Cardiac atrium fibroblast (primary cell): Measurements from ENCODE around the genes DUSP28 and ANO7.

DNA sequence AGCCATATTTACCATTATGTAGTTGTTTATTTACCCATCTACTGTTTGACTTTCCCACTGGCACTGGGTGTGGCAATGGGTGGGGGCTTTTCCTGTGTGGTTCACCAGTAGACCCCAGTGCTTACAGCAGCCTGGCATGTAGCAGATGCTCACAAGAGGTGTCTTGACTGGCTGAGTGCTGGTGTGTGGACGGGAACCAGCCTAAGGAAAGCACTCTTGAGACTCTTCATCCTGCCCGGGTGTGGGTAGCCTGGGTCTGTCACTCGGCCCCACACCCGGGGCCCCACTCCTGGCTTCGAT, 78.3 kb downstream of the HDAC4 start:
- RAMPAGE, long total RNA = no peak

DNA sequence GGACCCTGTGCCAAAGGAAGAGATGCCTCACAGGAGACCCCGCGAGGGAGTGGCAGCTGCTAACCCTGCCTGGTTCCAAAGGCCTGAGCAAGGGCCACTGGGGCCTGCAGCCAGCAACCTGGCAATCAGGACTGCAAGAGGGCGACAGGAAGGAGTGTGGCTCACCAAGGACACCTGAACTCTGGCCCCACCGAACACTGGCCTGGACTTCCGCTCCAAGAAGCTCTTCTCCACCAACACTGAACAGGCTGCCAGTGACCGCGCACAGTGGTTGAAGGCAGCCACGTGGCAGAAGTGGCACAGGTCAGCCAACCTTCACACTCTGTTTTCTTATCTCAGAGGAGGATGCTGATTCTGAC, 70.5 kb downstream of the HDAC4 start:
- RAMPAGE, long total RNA = no peak

- RAMPAGE, long total RNA = no peak
Observed at GRCh38 chr2:239331225-239332114, 69.3 kb downstream of the HDAC4 start.

GRCh38 chr2:239352060-239352990, 48.5 kb downstream of the HDAC4 start:
- RAMPAGE, long total RNA = no peak

GRCh38 chr2:239391840-239392075, 9.1 kb downstream of the HDAC4 start:
- RAMPAGE, long total RNA = no peak

DNA sequence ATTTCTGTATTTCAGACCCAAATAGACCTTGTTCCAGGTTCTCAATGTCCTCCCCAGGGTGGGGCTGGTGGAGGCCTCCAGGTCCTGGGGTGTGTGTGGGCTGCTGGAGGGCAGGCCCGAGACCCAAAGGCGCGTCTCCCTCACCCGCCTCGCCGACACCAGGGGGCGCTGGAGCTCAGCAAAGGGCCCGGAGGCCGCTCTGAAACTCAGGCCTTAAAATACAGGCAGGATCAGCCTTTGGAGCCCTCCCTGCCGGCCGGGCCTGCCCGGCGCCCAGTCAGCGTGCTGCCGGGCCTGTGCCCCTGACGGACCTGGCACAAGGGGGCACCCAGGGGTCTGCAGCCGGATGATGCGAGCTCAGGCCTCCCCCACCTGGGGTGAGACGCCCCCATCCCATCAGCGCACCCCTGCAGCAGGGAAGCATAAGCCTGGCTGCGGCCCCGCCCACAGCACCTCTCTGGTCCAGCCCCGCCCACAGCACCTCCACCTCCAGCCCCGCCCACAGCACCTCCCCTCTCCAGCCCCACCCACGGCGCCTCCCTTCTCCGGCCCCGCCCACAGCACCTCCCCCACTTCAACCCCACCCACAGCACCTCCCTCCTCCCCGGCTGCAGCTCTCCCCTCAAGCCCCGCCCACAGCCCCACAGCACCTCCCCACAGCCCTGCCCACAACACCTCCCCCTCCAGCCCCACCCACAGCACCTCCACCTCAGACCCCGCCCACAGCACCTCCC, 92.6 kb upstream of the OTOS start:
- RAMPAGE, long total RNA = no peak

GRCh38 chr2:240237438-240237977, 97.0 kb upstream of the OTOS start:
- RAMPAGE, long total RNA = no peak

DNA sequence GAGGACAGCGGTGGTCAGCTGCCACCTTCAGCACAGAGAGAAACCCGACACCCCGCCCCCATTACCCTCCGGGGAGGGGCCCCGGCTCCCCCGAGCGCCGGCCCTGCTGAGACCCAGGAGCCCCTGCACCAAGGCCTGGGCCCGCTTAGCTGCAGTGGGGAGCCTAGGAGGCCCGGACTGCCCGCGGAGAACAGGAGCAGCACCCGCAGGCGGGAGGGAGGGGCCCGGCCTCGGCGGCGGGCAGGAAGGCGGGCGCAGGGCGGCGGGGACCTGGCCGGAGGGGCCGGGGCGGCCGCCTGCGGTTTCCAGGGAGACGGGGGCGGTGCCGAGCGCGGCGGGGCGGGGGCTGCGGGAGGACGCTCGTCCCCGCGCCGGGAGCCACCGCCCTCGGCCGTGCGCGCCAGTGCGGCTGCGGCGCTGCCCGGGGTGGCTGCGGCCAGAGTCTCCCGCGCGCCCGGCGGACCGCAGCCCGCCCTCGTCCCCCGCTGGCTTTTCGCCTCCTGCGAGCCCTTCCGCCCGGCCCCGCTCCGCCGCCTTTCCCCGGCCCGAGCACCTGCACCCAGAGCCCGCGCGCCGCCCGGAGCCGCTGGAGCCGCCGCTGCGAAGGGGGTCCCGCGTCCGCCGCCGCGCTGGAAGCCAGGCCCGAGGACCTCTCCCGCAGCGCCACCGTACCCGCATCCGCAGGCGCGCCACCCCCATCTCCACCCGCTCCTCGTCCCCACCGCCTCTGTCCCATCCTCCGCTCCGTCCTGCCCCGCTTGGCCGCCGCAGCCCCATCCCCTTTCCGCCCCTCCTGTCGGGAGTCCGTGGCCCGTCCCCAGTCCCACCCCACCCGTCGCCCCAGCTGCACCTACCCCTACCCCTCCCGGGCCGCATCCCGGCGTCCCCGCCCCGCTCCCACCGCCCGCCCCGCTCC, 17.2 kb downstream of the GPC1 start:
- RAMPAGE, long total RNA = no peak

- RAMPAGE, long total RNA = no peak
Observed at GRCh38 chr2:240455589-240457092, 20.7 kb downstream of the GPC1 start.

- RAMPAGE, long total RNA = no peak
Observed at GRCh38 chr2:240560061-240561140, at the start of gene DUSP28. Gene DUSP28, plus strand, starts transcription at chr2:240560357.

GRCh38 chr2:240567455-240567685, 914 bp upstream of the RNPEPL1 start:
- RAMPAGE, long total RNA = no peak

DNA sequence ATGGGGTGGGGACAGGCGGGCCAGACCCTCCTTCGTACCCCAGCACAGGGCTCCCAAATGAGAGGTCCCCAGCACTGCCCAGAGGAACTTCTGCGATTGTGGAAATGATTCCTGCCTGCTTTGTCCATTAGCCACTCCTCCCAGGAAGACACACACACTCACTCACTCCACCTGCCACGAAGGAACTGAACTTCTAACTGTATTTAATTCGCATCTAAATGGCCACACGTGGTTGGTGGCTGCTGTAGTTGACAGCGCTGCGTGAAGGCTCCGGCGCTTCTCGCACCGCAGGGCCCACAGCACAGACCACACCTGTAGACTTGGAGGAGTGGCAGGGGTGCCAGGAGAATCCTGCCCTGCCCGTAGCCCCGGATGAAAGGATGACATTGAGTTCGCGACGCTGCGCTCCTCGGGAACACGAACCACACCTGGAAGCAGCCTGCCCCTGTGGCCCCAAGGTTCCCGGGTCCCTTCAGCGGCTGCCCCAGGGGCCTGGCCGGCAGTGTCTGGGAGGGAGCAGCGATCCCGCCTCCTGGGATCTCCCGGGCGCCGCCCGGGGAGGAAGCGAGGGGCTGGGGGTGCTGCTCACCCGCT, 501 bp upstream of the RNPEPL1 start:
- RAMPAGE, long total RNA = no peak

GRCh38 chr2:240619448-240620197, 5.7 kb upstream of the GPR35 start:
- RAMPAGE, long total RNA = no peak

DNA sequence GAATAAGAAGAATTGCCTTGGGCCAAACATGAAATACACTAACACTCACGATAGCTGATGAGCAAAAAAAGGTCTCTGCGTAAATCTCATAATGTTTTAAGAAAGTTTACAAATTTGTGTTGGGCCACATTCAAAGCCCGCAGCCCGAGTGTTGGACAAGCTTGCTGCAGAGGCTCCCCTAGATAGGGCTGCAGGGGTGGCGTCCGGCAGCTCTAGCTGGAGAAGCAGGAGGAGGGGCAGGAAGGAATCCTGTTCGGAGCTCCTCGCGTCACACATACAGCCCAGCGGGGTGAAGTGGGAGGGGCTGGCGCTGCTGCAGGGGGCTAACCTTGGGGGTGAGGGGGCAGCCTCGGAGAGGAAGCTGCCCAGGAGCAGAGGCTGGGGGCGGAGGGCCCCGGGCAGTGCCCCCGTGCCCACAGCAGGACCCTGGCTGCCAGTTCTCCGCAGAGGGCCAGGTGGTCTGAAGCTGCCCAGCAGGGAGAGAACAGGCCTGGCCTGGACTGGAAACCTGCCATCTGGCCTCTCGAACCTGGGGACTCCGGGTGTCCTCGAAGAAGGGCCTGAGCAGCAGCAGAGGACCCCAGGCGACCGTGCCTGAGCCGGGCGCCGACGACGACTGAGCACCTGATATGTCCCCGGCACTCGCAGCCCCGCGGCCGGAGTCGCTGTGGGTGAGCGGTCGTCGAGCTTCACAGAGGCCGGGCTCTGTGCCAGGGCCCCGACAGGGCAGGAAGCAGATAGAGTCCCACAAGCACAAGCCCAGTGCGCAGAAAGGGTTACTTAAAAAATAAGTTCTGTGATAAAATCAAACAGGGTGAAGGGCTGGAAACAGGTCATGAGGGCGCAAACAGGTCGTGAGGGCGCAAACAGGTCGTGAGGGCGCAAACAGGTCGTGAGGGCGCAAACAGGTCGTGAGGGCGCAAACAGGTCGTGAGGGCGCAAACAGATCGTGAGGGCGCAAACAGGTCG, 2.5 kb upstream of the GPR35 start:
- RAMPAGE, long total RNA = no peak

- RAMPAGE, long total RNA = no peak
Observed at GRCh38 chr2:240709647-240710130, 18.0 kb downstream of the AQP12A start.

GRCh38 chr2:240818346-240819532, 1.3 kb downstream of the KIF1A start:
- RAMPAGE, long total RNA = no peak

- RAMPAGE, long total RNA = no peak
Observed at GRCh38 chr2:240889841-240890249, 6.1 kb downstream of the MAB21L4 start.

DNA sequence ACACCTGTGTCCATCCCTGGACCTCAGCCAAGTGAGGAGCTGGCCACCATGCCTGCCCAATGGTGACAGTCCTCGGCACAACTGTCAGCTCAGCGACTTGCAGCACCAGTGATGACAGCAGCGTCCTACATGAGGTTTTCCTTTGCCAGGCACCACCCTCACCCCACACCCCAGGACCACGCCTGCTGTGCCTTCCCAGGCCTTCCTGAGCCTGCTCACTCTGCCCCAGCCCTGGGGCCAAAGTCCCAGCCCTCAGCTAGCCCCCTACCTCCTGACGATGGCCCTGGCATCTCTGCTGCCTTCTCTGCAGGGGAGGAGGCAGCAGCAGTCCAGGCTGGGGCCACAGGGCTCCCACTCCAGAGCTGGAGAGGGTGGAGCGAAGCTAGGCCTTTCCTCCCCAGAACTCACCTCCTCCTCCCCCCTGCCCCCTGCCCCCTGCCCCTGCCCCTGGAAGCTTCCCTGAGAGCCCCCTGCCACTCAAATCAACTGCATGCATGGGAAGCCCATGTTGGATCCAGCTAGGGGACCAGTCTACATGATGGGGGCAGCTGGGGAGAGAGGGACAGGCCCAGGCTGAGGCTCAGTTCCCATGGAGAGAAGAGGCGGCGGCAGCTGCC, 3.9 kb downstream of the MAB21L4 start:
- RAMPAGE, long total RNA = no peak

DNA sequence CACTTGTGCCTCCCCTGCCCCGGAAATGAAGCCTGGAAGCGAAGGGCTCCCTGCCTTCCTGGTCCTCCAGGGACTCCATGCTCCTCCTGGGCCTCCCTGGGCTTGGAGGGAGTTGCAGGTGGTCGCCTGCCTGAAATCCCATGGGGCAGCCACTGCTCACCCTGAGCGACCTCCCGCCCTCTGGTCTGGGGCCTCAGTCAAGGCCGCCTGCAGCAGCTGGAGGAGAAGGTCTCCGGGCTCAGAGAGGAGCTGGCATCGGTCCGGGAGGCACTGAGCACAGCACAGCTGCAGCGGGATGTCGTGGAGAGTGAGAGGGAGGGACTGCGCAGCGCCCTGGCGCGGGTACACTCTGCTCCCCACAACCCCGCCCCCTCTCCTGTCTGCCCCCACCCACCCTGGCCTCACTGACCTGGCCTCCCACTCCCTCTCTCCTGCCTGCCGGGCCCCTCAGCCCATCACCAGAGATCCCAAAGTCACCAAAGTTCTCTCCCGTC, 28.0 kb downstream of the CROCC2 start:
- RAMPAGE, long total RNA = no peak

DNA sequence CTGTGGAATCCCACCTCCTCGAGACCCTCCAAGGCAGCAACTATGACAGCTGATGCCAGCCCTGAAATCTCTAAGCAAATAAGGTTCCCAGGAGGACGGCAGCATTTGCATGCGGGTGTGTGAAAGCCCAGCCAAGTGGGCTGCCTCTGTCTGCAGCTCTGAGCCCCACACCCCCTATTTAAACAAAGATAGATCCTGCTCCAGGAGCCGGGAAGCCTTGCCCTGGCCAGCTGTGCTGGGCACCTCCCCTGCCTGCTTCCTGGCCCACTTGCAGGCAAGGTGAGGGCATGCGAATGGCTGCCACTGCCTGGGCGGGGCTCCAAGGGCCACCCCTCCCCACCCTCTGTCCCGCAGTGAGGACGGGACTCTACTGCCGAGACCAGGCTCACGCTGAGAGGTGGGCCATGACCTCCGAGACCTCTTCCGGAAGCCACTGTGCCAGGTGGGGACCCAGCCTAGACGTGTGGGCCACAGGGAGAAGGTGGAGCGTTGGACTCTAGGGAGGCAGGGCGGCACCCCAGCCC, at the start of gene ANO7:
Gene ANO7, plus strand, starts transcription at position 353 of the 524 bp plus-strand sequence.
- RAMPAGE, long total RNA = no peak